Bronchial epithelial cell (primary cell): Measurements from ENCODE around the gene ZFP91.

DNA sequence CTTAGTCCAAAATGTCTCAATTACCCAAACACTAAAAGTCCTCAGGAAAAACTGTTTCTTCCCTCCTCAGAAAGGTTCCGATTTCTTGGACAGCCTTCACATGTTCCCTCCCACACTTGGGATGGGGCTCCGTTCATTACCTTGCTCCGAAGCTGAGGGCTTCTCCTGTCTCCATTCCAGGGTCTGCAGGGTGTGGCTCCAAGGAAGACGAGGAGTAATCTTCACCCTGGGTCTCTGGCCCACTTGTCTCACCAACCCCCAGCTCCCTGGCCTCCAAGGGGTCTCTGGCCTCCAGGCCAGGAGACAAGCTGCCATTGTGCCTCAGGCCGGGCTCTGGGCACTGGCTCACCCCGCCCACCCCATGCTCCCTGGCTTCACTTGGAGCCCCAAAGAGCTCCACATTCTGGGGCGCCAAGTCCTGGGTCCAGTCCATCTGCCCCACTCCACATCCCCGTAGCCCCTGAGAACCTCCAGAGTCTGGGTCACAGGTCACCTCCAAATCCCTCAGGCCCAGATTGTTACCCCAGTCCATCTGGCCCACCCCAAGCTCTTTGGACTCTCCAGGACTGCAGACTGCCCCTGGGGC is 16.4 kb downstream of the TNKS1BP1 start:
- RRBS, 2 experiments = no CpG with 5 or more reads among the region's 8 CpGs

DNA sequence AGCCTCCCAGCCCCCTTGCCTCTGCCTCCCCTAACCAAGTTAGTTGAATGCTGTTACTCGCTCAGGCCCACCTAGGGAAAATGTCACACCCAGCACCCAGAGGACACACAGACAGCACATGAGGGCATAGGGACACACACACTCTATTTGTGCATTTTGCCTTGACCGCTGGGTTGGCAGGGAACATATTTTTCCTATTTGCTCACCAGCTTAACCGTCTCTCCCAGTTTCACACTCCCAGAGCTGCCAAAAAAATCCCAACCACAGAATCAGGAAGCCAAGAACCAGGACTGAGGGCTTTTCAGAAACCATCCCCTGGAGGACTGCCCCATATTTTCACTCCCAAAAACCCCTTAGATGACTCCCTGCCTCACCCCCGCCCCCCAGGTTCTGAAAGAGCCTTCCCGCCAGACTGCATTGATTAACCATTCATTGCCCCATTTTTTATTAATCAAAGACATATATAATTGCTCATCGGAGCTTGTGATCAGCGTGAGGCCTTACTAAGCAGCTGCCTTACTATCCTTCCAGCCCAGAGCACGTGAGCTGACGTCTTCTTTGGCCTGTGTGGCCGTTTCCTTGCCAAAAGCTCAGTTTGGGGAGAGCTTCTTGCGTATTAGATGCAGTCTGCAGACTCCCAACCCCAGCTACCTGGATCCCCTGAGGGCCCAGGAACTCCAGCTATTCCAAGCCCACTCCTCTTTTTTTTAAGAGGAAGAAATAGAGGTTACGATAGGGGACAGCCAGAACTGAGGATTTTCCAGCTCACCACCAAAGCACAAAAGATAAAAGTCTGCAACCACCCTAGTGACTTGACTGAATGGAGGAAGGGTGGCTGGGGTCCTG is 639 bp upstream of the SLC43A3 start:
- RRBS, 2 experiments = no CpG with 5 or more reads among the region's 12 CpGs

DNA sequence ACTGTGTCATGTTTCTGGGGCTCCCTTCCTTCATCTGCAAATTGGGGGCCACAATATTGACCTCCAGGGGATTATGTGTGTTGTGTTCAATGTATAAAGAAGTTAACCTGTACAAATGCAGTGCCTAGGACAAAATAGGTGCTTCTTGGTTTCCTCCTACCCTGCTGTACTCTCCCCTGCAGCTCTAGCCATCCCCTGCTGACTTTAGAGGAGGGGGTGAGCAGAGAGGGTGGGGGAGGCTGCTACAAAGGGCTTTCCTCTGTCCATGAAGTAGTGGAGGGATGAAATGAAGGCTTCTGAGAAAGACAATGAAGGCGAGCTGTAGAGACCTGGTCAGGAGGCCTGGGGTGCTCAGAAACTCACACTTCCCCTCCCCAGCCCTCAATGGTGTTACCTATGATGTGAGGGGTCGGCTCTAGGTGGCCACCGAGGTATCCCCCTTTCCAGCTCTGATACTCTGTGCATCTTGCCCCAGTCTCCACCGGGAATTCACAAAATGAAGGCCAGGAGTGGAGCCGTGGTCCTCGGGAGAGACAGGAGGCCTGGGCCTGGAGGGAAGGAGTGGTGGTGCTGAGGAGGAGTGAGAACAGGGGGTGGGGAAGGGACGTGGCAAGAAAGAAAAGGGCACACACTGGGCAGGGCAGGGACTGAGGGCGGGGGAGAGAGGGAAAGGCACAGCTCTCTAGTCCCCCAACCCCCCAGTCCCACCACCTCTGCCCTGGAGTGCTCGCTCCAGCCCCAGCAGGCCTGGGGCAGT is 3.0 kb downstream of the RTN4RL2 start:
- RRBS, 2 experiments = no CpG with 5 or more reads among the region's 9 CpGs

GRCh38 chr11:57588394-57588783 is 9.1 kb upstream of the SERPING1 start:
- RRBS, 2 experiments = no CpG with 5 or more reads among the region's 3 CpGs

DNA sequence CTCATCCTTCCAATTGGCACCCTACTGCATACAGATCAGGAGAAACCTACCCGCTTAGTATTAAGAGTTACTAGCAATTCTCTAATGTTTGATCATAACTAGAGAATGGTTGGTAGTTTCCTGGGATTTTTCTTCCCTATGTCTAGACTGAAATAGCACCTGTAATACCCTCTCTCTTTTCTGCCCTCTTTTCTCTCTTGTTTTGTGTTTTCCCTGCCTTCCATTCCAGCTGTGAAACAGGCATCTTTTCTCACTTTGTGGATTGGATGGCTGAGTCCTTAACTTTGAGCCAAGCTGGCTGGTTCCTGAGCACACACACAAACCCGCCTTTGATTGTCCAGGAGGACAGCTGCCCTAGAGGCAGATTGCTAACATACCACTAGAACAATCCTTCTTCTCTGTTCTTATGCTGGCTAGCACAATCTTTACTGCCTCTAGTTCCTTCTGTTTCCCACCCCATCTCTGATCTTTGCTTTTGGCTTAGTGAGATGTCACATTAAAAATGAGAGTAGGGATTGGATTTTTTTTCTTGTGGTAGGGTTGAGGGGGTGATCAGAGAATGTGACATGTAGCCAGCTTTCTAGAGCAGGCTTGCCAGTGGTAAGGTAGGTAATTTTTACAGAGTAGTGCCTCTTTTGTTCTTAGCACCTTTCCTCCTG is 17.7 kb downstream of the CTNND1 start:
- RRBS, 2 experiments = no CpG with 5 or more reads among the region's 2 CpGs

GRCh38 chr11:57825979-57826373 is 64.4 kb downstream of the CTNND1 start:
- RRBS, 2 experiments = no CpG with 5 or more reads among the region's 1 CpG

DNA sequence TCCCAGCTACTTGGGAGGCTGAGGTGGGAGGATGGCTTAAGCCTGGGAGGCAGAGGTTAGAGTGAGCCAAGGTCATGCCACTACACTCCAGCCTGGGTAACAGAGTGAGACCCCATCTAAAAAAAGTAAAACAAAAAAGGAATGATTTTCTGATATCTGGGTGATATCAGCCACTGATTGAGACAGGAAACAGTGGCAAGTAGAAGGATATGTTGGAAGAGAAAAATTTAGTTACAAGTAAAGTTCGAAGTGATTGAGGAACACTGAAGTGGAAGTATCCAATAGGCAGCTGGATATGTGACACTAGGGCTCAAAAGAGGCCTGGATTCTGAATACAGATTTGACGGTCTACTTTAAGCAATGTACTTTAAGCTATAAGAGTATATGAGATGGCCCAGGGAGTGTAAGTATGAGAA is 65.5 kb downstream of the CTNND1 start:
- RRBS, 2 experiments = no CpG with 5 or more reads among the region's 2 CpGs

- RRBS, 2 experiments = no CpG with 5 or more reads among the region's 3 CpGs
Observed at GRCh38 chr11:57833073-57833461, 71.5 kb downstream of the CTNND1 start.

DNA sequence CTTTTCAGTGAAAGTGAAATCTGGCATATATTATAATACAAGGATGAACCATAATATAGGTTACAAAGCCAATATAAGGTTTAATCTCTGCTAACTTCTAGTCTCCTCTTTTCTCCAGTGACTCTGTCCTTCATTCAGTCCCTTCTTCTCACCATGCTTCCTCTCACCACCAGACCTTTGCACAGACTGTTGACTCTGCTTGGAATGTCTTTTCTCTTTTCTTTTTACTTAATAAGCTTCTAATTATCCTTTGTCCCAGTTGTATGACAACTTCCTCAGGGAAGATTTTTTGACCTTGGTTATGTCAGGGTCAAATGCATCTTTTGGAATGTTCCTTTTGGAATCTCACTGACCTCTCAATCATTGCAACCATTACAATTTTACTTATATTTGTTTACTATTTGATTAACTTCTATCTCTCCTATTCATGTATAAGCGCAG is 5.6 kb upstream of the OR10W1 start:
- RRBS, 2 experiments = no CpG with 5 or more reads among the region's 1 CpG

GRCh38 chr11:58577371-58577937 is 1.4 kb upstream of the ZFP91 start:
- RRBS, 2 experiments = no CpG with 5 or more reads among the region's 15 CpGs

DNA sequence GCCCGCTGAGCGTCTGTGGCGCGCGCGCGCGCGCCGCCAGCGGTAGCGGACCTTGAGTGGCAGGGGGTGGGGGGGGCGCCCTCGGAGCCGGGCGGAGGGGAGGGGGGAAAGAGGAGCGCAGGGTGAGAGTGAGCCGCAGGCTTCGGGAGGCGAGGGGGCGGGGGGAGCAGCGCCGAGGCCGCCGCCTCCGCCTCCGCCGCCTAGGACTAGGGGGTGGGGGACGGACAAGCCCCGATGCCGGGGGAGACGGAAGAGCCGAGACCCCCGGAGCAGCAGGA is at the start of gene ZFP91:
ZFP91 (plus strand) TSS at position 16 of the 278 bp plus-strand sequence.
- RRBS, 2 experiments = 4 to 5% methylated on average over 1 of the region's 34 CpGs

DNA sequence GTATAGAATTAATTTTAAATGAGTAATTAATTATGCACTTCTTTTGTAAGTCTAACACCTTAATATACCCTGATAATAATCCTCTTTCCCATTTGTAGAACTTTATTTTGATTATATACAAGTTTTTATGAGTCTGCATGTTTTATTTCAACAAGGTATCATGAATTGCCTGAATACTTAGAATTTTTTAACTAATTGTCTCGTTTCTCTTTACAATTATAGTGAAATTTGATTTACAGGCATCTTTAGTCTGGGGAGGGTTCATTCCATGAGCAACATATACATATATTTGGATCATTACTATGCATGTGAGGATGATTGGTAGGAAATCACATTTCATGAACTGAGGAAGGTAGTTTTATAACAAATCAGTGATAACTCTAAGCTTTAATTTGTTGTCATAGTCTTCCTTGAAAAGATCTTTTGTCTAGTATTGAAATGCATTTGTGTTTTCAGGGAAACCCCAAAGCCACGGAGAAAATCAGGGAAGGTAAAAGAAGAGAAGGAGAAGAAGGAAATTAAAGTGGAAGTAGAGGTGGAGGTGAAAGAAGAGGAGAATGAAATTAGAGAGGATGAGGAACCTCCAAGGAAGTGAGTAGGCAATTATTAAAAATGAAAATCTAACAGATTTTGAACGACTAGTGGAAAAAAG is 11.2 kb upstream of the CNTF start:
- RRBS, 2 experiments = no CpG with 5 or more reads among the region's 3 CpGs

- RRBS, 2 experiments = no CpG with 5 or more reads among the region's 2 CpGs
Observed at GRCh38 chr11:59009568-59010047, 70.3 kb downstream of the GLYATL1 start.

DNA sequence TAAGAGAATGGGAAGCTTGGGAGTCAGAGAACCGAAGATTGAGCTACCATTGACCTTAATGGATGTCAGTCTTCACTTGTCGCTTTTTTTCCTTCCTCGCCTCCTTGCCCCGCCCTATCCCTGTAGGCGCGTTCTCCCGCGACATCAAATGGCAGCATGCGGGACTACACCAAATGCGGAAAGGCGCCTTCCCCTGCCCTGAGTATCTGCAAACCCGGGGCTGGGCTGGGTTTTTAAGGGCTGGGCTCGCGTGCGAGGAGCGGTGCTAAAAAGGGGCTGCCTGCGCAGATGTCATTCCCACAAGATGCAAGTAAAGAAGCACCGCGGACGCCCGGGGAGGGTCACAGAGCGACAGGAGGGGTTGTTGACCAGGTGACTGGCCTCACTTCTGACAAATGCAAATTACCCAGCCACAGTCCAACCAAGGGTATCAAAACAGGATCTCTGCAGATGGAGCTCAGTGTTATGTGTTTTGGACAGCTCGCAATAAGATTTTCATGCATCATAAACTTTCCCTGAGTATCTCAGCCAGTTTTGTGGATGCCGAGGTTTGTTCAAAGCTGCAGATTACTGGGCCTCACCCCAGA is 4.7 kb upstream of the FAM111B start:
- RRBS, 2 experiments = 13% methylated on average over 3 of the region's 24 CpGs; no CpG with 5 or more reads in 1 of the 2 experiments

GRCh38 chr11:59148432-59149130 is 5.9 kb downstream of the FAM111A start:
- RRBS, 2 experiments = no CpG with 5 or more reads among the region's 9 CpGs

GRCh38 chr11:59208788-59209247 is 3.9 kb downstream of the MPEG1 start:
- RRBS, 2 experiments = no CpG with 5 or more reads among the region's 4 CpGs

DNA sequence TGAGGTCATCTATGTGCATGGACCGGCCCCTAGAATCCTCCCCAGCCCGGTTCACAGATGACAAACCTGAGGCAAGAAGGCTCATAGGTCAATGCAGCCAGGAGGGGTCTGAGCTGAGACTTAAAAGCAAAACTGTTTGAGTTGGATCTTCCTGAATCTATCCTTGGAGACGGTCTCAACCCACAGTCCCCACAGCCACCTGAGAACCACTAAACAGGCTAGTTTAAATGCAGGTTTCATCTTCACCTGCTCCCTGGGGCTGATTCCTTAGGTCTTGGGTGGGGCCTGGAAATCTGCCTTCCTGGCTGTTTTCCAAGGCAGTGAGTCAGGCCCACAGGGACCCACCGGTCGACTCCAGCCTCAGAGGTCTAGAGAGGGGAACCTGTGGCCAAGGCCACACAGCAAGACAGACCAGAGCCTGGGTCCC is 55.3 kb upstream of the MPEG1 start:
- RRBS, 2 experiments = no CpG with 5 or more reads among the region's 5 CpGs

DNA sequence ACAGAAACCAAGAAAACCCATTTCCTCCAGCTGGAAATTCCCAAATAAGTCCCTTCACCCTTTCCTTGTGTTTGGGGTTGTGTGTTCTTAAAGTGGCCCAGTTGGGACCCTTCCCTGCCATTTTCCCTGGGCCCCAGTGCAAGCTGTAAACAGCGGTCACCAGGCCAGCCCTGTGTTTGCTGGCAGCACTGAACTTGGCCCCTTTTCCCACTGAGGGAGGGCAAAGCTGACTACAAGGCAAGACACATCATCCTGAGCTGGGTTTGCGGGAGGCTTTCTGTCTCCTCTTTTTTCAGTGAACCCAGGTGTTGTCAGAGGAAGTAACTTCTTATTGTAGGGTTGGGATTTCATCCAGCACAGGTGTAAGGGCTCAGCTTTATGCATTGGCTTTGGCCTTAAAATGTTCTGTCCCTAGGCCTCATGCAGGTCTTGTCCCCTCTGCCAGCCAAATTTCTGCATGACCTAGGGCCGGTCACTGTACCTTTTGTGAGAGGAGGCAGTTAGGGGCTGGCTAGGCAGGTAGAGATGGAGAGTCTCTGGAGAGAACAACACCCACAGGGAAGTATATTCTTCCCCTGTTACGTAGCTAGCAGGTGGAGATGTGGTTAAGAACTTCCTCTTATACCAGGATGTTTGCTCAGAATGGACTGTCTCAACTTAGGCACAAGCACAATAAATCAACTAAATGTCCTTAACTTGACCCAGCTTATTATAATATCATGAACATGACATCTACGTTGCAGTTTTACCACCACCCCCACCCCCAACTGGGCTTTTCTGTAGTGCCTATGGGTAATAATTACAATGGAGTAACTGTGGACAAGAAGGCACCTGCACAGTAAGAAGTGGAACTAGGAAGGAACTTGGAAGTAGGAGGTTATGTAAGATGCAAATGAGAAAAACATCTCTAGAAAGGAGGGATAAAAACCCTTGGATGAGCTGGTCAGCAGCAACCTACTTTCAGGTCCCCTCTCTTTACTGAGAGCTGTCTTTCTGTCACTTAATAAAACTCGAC is 60.5 kb upstream of the MPEG1 start:
- RRBS, 2 experiments = no CpG with 5 or more reads among the region's 6 CpGs

GRCh38 chr11:59552823-59553231 is 41.5 kb downstream of the OR4D9 start:
- RRBS, 2 experiments = no CpG with 5 or more reads among the region's 2 CpGs